Measurements from ENCODE around the genes SYTL4, CSTF2, TCEAL3 and H2BW1.

DNA sequence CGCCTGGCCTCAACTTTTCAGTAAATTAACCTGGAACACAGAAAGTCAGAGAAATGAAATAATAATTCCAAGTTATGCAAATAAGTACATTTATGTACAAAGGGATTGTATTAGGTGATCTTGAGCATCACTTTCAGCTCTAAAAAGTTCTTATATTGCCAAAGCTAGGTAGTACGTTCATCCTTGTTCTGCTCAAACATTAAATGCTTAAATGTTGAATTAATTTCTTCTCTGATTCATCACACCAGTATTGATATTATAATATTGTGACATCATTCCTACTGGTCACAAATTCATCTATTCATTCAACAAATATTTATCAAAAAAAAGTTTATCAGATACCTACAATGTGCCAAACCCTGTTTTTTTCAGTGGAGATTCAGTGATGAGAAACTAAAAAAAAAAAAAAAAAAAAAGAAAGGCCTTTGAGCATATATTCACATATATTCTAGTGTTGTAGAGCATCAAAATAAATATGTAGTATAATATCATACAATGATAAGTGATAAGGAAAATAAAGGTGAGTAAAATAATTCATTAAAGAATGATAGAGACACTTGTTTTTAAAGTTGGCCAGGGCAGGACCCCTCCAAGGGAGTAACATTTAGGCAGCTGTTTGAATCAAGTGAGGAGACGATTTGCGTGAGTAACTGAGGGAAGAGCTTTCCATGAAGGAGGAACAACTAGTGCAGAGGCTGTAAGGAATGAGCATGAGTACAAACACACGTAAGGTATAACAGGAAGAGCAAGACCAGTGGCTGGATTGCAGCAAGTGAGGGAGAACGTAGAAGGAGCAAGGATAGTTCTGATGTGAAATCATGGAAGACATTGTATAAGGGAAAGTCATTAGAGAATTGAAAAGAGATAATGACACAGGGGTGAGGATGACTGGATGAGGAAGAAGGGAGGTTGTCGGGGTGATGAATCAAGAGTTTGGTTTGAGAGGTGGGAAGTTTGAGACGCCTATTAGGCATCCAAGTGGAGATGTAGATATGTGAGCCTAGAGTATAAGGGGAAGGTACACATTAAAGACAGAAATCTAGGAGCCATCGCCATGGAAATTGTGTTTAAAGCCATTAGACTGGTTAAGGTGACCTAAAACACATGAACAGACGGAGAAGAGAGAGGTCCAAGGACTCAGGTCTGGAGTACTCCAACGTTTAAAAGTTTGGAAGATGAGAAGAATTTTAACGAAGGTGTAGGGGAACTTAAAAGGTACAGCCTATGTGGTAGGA is 378.4 kb downstream of the RPA4 start:
- PRO-cap, 3 experiments, result no peak in any of the 3 experiments
- RRBS, result no CpG with 5 or more reads among the region's 12 CpGs

- PRO-cap, 3 experiments, result no peak in any of the 3 experiments
- RRBS, result no CpG with 5 or more reads among the region's 6 CpGs
These were observed 7.6 kb upstream of the PCDH19 start for GRCh38 chrX:100417477-100418215.

DNA sequence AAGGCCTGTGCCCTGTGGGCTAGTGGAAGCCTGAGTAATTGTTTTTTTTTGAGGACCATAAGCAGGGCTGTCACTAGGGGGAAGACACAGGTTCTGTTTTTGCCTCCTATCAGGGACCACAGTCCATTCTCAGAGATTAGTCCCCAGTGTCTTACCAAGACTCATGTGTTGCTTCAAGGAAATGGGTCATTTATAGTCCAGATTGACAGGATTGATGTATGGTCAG is 6.2 kb downstream of the SRPX2 start:
- PRO-cap, 3 experiments, result no peak in any of the 3 experiments

GRCh38 chrX:100650635-100651384 is 6.8 kb downstream of the SRPX2 start:
- PRO-cap, 3 experiments, result no peak in any of the 3 experiments
- RRBS, result no CpG with 5 or more reads among the region's 2 CpGs

DNA sequence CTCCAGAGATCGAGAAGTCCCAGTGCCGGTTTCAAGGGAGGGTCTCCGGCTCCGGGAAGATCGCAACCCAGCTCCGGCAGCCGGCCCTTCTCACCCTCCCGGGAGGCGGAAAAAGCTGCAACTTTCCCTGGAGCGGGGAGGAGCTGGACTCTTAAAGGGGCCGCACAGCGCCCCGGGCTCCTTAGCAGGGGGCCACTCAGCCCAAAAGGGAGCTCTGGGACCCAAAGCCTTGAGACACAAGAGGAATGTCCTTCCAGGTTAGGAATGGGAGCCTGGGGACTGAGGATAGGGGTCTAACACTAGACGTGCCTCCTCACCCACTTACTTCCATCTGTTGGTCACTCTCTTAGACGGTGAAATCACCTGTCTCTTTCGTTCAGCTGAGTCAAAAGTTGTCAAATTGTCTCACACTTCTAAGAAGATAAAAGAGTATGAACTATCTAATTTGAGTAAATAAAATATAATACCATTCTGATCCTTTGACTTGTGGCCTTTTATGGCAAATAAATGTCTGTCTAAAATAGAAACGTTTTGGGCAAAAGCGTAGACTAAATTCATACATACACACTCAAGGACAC is at the start of gene SYTL4:
TSS of gene SYTL4 (minus strand) at position 98 of the 578 bp plus-strand sequence.
- PRO-cap, 3 experiments, result peak in 3 of 3 experiments; most common minus-strand start position 97 of the sequence (in 3)
- RRBS, result 20% methylated on average over 8 of the region's 18 CpGs

DNA sequence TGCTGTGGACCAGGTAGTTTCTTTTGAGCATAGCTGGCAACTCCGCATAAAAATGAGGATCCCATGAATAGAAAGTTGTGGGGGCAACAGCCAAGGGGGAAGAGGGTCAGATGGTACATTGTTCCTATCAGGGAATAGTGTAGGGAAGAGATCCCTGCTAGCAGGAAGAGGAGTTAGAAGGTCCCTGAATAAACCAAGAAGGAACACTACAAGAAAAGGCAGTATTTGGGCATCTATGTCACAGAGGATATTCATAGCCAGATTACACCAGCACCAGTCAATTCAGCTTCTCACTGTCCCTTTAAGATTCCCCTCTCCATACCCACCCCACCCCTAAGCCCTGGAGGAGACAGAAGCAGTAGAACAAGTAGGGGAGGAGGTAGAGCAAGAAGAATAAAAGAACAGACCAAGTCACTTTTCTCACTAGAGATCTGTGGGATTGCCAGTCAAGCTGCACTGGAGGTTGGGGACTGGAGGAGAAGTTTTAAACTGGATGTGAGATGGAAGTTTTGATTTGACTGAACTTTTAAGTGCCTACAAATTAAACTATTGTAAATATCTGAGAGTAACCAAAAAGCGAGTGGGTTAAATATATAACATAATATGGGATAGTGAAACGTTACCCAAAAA is 9.3 kb upstream of the SYTL4 start:
- PRO-cap, 3 experiments, result peak in 1 of 3 experiments; most common plus-strand start position 426 of the sequence (in 1)
- RRBS, result no CpG with 5 or more reads among the region's 3 CpGs

- PRO-cap, 3 experiments, result peak in 3 of 3 experiments; most common plus-strand start chrX:100820411 (in 3); most common minus-strand start chrX:100819963 (in 2)
- RRBS, result 10% methylated on average over 19 of the region's 59 CpGs
These were observed at the start of gene CSTF2 for GRCh38 chrX:100819458-100820514. Gene CSTF2 (plus strand): TSS chrX:100820391.

DNA sequence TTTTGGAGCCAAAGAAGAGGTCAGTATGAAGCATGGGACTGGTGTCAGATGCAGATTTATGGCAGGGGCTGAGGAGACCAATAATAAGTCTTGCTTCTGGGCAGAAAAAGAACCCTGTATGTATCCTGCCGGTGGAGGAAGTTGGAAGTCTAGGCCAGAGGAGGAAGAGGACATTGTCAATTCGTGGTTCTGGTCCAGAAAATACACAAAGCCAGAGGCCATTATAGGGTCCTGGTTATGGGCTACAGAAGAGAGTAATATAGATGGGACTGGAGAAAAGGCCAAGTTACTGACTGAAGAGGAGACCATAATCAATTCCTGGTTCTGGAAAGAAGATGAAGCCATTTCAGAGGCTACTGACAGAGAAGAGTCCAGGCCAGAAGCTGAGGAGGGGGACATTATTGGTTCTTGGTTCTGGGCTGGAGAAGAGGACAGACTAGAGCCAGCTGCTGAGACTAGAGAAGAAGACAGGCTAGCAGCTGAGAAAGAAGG is 4.6 kb downstream of the GPRASP1 start:
- PRO-cap, 3 experiments, result no peak in any of the 3 experiments
- RRBS, result no CpG with 5 or more reads among the region's 2 CpGs

- PRO-cap, 3 experiments, result no peak in any of the 3 experiments
- RRBS, result no CpG with 5 or more reads among the region's 1 CpG
These were observed 13.1 kb upstream of the RAB40A start for GRCh38 chrX:103532340-103532752.

GRCh38 chrX:103538374-103539273 is 19.3 kb upstream of the RAB40A start:
- PRO-cap, 3 experiments, result no peak in any of the 3 experiments
- RRBS, result no CpG with 5 or more reads among the region's 3 CpGs

- PRO-cap, 3 experiments, result peak in 3 of 3 experiments; most common plus-strand start chrX:103607943 (in 1); most common minus-strand start chrX:103607824 (in 3)
- RRBS, result 11% methylated on average over 30 of the region's 64 CpGs
These were observed at the start of gene TCEAL3 for GRCh38 chrX:103607333-103608438. Gene TCEAL3 (plus strand): TSS chrX:103607963.

DNA sequence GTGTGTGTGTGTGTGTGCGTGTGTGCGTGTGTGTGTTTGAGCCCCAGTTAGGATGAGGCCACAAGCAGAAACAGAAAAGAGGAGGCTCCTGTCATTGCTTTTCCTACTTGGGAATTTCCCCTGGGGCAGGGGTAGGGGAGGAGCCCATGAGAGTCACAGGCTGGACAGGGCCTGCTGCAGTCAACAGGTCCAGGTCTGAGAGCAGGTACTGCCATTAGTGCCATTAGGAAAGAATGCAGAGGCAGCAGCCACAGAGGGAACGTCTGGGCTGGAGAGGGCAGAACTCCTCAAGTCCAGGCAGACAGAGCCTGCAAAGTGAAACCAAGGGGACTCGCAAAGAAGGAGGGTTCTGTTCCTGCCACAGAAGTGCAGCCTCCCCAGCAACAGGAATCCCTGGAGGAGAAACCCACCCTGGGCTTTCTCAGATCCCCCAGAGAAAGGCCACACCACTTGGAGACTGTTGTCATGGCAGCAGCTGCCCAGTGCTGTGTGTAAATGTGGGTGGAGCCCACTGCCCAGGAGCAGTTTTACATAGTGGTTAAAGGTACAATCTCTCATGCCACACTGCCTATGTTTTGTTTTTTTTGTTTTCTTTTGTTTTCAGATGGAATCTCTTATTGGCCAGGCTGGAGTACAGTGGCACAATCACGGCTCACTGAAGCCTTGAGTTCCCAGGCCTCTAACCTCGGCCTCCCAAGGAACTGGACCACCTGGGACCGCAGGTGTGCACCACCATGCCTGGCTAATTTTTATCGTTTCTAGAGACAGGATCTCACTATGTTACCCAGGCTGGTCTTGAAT is 3.9 kb upstream of the TCEAL1 start:
- PRO-cap, 3 experiments, result no peak in any of the 3 experiments
- RRBS, result no CpG with 5 or more reads among the region's 8 CpGs

DNA sequence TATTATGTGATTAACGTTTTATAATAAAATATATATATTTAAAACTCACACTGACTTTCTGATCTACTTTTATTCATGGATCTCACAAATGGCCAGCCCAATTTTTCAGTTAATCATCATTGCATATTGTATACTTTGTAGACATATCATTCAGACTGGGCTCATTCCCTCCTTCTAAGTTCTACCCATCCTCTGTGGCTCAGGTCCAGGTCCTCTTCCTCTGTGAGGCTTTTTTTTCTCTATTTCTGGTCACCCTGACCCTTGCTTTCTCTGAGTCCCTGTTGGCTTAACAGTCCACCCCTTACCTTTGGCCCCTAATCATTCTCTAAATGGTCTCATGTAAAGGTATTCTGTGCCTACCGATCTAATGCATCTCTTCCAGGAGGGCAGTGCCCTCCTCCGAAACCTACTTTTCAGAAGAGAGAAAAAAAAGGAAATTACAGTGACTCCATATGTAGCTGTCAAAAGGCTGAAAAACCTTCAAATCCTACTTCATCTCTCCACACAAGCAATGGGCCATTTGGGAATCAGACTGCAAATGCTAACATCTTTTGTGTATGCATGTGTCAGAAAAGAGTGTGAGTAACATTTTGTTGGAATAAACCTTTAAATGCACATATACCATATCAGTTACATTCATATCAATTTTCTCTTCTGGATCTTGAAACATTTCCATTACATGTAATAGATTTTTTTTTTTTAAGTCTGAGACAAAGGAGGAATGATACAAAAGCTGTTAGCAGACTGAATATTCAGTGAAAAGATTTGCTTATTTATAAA is 2.7 kb downstream of the MORF4L2 start:
- PRO-cap, 3 experiments, result no peak in any of the 3 experiments
- RRBS, result no CpG with 5 or more reads among the region's 3 CpGs

DNA sequence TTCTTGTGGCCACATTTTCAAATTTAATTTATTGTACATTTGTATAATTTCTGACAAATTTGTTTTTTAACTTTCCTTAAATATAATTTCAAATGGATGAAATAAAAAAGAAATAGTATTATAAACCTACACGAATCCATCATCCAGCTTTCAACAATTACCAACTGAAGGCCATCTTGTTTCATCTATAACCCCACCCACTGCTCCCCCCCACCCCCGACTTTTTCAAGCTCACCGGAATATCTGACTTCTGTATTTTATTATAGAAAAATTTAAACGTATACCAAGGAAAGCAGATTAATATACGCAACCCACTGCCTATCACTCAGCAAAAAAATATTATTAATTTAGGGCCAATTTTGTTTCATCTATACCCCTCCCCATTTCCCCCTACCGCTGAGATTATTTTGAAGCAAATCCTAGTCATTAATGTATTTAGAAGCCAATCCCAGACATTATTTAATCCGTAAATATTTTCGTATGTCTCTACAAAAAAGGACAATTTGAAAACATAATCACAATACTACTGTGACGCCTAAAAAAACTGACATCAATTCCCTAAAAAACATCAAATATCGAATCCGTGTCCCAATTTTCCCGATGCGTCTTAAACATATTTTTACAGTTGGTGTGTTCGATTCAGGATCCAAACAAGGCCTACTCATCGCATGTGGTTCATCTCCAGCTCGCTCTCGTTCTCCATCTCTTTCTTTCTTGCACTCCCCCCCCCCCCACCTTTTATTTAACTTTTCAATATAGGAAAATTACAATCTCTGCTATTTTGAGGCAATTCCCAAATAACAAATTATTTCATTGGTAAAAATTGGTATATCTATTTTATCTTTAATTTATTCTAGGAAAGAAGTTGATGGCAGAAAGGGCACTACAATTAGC is 848 bp downstream of the MORF4L2 start:
- PRO-cap, 3 experiments, result peak in 1 of 3 experiments; most common minus-strand start position 716 of the sequence (in 1)
- RRBS, result no CpG with 5 or more reads among the region's 17 CpGs

DNA sequence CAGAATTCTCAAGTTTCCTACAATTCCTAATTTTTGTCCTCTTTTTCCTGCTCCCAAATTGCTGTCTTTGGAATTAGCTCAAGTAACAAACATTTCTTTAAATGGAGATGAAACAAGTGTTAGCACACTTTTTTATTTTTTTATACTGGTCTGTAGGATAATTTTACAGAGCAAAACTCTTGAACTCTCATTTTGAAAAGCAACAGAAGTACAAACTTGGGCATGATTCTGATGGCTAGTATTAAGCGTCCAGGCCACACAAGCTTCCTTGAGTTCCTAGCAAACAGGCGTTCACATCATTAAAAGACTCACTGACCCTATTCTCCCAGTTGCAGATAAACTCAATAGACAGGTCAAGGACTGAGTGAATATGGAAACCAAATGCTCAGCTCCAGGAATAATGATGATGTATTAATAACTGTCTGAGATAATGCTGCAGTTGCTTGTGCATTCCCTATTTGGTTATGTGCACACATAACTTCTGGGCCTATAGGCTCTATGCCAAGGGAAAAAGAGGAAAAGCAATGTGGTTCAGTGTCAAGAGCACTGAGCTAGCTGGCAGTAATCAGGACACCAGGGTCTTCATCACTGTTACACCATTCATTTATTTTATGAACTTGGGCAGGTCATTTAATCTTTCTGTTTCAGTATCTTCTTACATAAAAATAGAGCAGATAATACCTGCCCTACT is 3.6 kb downstream of the RAB9B start:
- PRO-cap, 3 experiments, result no peak in any of the 3 experiments
- RRBS, result no CpG with 5 or more reads among the region's 2 CpGs

DNA sequence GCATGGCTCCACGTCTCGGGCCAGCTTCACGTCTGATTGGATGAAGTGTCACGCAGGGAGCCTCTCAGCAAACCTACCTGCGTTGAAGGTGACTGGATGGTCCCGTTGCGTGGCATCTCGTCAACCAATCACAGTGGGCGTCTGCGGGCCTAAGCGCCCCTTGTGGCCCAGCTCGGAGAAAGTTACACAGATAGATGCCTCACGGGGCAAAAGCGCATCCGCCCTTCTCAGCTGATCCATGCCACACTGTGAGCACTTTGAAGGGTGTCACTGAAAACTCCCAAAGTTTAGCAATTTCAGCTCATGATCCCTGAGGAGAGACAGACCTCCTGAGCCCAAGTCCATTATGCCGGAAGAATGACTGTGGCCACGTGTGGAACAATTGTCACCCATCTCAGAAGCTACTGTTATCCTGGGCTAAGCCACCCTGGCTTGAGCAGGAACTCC is at the start of gene H2BW1:
TSS of gene H2BW1 (minus strand) at position 52 of the 447 bp plus-strand sequence.
- PRO-cap, 3 experiments, result no peak in any of the 3 experiments
- RRBS, result no CpG with 5 or more reads among the region's 17 CpGs

DNA sequence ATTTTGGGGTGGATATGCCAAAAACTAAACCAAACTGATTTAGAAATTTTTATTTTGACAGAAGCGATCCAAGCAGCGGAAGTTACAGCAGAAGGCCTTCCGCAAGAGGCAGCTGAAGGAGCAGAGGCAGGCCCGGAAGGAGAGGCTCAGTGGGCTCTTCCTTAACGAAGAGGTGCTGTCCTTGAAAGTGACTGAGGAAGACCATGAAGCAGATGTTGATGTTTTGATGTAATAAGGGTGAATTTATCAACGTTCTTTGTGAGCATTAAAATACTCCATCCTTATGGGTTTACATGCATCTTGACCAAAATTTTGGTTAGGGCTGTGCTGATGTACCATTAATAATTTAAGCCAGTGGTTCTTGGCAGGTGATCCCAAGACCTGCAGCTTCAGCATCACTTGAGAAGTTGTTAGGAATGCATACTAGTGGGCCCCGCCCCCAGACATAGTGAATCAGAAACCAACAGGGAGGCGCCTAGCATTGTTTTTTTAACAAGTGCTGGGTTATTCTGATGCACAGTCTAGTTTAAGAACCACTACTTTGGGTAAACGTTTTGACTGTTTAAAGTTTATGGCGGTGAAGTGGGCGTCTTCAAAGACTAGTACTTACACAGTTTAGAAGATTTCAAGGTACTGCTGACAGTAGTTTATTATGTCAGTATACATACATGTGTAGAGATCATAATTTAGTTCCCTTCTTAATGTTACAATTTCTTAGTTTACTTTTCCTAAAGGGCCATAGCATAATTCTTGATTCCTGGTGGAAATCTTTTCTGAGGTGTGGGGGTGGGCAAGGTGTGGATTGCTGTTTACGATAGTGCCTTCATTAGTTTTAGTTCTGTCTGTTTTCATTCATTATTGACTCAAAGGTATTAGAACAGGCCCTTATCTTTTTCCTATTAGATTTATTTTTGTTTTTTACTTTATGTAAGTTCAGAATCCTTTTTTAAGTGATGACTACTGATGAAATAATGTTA is 23.6 kb downstream of the FAM199X start:
- PRO-cap, 3 experiments, result no peak in any of the 3 experiments
- RRBS, result no CpG with 5 or more reads among the region's 12 CpGs

- PRO-cap, 3 experiments, result no peak in any of the 3 experiments
These were observed 262.5 kb upstream of the TEX13A start for GRCh38 chrX:105482977-105483483.

DNA sequence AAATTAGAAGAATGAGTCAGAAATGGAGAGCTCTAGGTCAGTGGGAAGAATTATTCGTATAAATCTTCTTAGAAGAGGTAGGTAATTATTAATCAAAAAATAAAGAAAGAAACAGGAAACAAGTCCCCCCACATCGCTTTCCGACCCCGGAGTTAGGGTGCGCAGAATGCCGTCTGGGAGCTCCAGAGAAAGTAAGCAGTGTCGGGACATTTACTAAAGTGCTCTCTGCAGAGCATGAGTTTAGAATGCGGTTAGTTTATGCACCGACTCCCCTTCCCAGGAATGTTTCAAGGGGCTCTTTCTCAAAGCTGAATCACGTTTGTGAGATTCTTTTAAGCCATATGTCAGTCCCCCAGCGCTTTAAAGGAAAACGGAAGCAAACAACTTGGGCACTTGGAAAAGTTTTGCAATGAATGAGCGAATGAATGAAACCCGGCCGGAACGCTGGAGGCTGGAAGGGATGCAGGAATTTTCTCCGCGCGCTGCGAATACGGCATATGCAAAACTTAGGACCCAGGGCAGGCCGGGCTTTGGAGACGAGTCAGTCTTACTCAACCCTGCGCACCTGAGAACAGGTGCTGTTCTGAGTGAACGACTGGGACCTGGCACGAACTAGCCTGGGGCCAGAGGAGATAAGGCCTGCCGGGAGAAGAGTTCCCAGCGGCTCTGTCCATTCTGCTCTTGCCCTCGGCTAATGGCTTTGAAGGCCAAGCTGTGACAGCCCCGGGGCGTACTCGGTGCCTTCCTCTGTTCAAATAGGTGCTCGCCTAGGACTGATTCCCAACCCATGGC is 900 bp upstream of the NRK start:
- PRO-cap, 3 experiments, result no peak in any of the 3 experiments
- RRBS, result 14% methylated on average over 8 of the region's 33 CpGs

DNA sequence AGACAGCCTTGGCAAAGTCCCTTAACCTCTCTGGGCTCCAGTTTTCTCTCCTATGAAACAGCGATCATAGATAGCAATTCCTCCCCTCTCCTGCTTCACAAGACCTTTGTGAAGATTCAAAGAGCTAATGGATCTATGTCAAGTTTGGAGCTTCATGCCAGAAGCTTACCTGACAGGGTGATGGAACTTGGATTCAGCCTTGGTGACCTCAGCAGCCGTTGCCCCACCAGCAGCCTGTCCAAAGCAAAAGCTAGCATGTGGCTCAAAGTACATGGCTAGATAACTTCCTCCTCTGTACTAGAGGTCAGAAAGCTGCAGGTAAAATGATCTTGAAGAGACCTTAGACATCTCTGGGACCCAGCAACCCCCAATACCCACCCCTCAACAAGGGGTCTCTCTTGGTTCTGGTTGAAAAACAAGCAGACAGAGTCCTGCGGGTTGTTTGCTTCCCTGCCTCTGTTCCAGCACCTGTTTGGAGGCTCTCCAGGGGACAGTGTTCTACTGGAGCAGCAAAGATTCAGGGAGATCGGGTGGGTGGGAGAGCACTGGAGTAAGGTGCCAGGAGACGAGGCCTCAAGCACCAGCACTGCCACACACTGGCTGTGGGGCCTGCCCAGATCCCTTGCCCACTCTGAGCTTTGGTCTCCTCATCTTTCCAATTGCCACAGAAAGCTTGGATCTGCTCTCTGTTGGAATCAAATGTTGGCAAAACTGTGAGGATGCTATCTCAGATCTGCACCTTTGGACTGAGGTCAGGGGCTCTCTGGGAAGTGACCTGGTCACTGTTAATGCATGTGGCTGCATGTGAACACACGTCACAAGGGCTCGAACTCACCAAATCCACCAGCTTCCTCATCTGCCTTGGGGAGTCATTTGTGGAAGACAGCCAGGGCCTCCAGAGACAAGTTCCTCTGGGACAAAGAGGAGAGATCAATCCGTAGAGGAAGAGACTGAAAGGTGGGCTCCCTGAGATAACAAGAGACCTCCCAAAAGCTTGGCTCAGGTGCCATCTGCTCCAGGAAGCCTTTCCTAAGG is 1.5 kb downstream of the RIPPLY1 start:
- PRO-cap, 3 experiments, result no peak in any of the 3 experiments
- RRBS, result no CpG with 5 or more reads among the region's 8 CpGs

Measured in breast (tissue), 4 donors.